ENCODE measurements around a stretch of chr6.

GRCh38 chr6:108654489-108654834 is 93.7 kb downstream of the FOXO3 start:
- RRBS: no CpG with 5 or more reads among the region's 4 CpGs

DNA sequence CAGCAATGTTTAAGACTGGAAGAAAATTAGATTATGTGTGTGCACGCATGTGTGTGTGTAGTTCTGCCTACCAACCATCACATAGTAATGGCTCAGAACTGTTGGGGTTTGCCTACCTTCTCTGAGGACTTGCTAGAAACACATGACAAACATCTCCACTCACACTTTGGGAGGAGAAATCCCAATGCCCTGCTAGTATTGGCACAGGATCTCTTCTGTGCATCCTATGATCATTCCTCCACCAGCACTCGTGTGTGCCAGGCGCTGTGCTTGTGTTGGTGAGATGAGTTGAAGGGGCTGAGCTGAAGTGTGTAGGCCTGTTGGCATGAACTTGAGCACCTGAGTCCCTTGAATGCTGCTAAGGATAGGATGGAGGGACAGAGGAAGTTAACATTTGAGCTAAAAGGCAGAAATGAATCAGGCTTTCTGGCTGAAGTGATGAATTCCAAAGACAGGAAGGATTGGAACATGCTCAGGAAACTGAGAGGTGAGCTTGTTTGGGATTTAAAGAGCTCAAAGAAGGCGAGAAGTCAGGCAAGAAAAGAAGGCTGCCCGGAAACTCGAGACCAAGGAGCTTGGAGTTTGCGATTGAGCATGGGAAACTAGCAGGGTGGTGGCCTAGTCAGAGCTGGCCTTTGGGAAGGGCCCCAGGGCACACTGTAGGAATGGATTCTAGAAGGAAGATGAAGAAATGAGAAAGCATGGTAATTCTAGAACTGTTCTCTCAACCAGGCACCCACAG is 125.9 kb downstream of the FOXO3 start:
- RRBS: no CpG with 5 or more reads among the region's 7 CpGs

GRCh38 chr6:108760404-108760805 is 87.8 kb upstream of the ARMC2 start:
- RRBS: no CpG with 5 or more reads among the region's 6 CpGs

- RRBS: no CpG with 5 or more reads among the region's 2 CpGs
Observed at GRCh38 chr6:108793633-108793858, 54.7 kb upstream of the ARMC2 start.

- RRBS: no CpG with 5 or more reads among the region's 5 CpGs
Observed at GRCh38 chr6:108841514-108842003, 6.7 kb upstream of the ARMC2 start.

DNA sequence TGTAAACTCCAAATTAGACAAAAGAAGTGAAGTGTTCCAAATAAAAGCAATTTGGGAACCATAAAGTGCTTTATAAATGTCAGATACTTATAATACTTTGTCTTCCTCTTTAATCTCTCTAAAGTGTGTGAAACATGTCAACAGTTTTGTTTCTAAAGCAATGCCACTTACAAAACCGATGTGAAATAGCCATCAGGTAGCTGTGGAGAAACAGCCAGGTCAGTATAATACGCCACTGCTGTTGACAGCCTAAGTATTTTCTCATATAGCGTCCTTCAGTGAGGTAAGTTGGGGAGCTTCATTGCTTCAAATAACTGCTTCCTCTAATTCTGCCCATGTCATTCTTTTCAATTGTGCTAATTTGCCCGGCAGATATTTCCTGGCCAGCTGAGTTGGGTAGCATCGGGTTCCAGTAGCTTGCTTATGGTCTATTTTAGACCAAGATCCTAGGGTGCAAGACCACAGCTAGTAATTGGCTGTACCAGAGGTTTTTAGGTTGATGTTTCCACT is 2.2 kb upstream of the ARMC2 start:
- RRBS: no CpG with 5 or more reads among the region's 5 CpGs

DNA sequence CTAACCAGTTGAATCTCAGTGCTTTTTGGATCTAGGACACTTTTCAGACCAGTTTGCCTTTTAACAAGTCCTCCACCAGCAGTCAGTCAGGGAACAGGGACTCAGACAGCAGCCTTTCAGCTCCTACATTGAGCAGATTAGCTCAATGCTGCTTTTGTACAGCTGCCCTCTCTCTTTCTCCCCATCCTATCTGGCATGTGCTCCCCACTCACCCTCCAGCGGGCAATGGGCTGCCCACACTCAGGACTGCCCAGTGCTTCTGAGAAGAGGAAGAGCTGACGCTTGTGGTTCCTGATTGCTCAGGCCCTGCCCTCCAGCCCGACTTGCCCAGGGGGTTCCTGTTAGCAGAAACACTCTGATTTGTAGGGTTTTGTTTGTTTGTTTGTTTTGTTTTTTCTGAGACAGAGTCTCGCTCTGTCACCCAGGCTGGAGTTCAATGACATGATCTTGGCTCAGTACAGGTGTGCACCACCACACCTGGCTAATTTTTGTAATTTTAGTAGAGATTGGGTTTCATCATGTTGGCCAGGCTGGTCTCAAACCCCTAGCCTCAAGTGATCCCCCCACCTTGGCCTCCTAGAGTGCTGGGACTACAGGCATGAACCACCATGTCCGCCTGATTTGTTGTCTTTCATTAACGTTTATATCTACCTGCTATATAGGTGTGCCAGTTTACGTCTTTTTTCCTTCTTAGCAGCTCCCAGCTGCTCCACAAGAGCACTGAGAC is 14.7 kb downstream of the ARMC2 start:
- RRBS: no CpG with 5 or more reads among the region's 7 CpGs

- RRBS: no CpG with 5 or more reads among the region's 4 CpGs
Observed at GRCh38 chr6:109006444-109006858, 88.2 kb downstream of the SESN1 start.

DNA sequence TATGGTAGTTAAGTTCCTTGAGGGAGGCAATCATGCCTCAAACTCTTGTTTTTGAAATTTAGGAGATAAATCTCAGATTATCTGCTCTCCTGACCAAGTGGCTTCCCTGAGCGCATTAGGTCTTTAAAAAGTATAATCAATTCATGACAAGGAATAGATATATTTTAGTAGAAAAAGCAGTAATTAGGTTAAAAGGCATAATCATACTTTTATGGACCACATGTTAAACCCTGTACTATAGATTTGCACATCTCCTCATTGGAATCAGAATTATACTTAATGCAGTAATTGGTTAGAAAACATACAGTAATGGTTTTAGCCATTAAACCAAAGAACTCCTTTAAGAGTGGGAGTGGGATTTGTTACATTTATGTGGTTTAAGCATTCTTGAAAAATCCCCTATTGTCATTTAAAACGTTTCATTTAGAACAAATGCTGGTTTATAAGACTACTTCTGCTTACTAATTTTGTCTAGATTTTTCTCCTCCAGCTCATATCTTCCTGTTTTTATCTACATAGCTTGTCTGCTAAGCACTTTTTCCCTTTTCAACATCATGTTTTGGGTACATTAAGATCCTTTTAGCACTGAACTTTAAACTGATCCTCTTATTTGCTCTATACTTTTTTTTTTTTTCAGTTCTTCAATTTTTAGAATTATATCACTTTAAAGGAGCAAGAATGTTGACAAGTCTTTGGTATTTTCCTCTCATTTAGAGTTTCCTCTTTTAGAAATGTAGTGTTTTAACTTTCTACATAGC is 81.1 kb downstream of the SESN1 start:
- RRBS: no CpG with 5 or more reads among the region's 2 CpGs

GRCh38 chr6:109117244-109117989 is 22.1 kb downstream of the CEP57L1 start:
- RRBS: no CpG with 5 or more reads among the region's 5 CpGs

GRCh38 chr6:109252062-109252655 is 130.1 kb downstream of the CD164 start:
- RRBS: no CpG with 5 or more reads among the region's 2 CpGs

DNA sequence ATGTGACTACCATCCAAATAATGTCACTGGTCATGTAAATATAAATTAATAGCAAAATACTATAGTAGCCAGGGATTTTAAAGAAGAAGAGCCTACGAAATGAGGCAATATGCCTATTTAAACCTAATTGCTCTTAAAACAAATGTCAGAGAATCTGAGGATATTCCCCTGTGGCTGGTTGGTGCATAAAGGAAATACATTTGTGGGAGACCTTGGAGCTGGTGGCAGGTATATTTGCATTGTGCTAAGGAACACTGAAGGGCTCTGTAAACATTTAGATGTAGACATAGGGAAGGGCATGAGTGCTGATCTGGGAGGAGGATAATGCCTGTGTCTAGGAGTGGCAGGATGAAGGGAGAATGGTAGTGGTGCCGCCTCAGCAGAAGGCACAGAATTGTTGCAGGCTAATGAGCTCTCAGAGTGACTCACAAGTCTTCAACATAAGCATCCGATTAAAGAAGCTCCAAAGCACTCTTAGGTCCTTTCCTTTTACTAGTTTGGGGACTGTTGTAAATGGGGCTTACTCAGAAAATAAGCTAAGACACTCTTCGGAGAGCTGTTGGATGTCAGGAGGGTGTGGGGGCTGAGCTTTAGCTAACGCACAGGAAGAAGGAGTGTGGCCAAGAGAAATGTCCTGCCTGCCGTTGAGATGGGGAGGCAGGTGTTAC is 85.8 kb downstream of the CD164 start:
- RRBS: no CpG with 5 or more reads among the region's 6 CpGs

- RRBS: no CpG with 5 or more reads among the region's 16 CpGs
Observed at GRCh38 chr6:109318069-109318986, 63.9 kb downstream of the CD164 start.

DNA sequence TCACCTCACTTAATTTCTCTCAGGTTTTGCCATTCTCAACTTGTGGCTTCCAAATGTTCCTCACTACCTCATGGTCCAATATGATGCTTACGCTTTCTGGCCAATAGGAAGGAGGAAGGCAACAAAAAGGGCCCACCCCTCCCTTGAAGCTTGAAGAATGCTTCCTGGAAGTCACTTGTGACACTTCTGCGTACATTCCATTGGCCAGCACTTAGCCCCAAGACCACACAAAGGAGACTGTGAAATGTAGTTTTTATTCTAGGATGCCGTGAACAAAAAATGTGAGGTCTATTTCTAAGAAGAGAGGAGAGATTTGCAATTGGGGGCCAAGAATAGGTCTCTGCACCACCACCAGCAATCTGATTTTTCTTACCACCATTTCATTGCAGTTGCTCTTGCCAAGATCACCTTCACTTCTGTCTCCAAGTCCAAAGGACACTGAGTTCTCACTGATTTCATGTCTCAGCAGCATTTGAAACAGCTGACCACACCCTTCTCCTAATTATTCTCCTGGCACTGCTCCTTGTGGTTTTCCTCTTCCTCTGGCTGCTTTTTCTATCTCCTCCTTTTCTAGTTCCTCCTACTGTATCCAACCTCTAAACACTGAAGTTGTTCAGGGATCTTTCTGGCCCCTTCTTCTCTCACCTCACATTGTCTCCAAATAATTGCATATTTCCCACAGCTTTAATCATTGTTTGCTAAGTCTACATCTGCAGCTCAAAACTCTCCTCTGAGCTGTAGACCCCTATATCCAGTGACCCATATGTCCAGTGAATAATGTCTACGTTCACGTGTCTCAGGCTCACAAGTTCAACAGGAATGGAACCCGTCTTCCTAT is 30.6 kb downstream of the CD164 start:
- RRBS: no CpG with 5 or more reads among the region's 6 CpGs

DNA sequence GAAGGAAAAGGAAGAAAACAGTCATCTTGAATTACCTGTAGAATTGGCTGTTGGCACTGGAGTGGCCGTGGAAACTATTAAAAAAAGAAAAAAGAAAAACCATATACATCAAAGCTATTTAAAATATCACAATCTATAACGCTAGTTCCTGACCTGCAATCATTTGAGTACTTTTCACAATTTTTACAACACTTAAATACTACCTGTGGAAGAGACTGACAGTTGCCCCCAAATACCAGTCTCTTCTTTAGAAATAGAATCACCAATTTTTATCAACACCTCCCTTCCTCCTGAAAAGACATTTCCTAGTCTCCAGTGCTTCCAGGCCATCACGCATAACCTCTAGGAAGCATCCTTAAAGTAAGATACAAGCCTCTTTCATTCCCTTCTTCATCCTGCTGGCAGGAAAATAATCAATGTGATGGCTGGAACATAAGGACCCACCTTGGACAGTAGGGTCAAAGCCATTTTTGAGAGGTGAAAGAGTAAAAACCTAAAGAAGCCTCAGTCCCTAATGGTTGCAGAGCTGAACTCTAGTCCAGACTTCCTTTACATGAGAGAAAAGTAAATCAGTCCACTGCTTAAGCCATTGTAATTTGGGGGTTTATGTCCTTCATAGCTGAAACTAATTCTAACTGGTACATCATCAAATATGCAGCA is 6.1 kb downstream of the CD164 start:
- RRBS: no CpG with 5 or more reads among the region's 3 CpGs

DNA sequence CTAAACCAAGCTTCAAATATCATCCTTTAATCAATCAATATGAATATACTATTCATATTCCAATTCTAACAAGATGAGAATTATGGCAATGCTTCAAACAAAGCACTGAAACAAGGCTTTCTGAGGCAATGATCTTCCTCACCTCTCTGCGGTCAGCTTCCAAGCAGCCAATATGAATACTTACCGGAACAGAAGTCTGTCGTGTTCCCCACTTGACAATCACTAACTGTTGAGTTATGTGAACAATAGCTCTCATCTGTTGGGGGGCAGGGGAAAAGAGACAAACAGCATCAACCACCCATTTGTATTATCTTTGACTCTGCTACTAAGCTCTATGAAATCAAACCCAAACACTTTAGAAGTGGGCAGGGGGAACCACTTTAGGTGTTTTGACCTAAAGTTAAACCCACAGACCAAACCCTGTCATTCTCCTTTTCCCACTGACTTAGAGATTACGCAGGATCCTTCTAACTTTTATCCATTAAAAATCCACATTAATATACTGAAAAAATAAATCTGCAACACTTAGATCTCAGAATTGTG is 4.5 kb downstream of the CD164 start:
- RRBS: no CpG with 5 or more reads among the region's 4 CpGs

GRCh38 chr6:109382698-109382935 is 350 bp upstream of the CD164 start:
- RRBS: no CpG with 5 or more reads among the region's 18 CpGs

DNA sequence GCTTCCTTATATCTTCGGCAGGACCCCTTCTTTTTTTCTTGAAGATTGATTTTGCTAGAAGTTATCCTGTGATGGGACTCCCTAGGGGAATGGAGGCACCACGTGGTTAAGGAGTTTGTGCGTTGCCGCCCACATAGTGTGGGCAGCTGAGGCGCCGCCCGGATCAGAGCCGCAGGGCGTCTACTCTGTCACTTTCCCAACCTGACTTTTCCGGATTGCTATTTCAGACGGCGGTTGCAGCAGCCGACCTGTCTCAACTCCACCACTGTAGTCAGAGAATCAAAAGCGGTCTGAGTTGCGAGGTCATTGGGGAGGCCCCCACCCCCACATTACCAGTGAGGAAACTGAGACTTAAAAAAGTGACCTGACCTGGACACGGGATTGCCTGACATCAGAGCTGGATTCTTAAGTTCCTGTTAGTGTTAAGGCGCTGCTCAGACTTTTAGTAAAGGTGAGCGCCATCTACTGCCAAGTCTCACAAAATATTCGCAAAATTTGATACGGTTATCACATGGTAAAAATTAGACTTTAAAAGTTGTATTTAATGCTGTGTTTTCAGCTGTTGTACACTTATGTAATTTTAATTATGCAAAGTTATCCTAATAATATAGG is 775 bp upstream of the CD164 start:
- RRBS: 4% methylated on average over 2 of the region's 20 CpGs

GRCh38 chr6:109465502-109466495 is 10.2 kb upstream of the MICAL1 start:
- RRBS: no CpG with 5 or more reads among the region's 13 CpGs

GRCh38 chr6:109791212-109791616 is 100.1 kb downstream of the FIG4 start:
- RRBS: no CpG with 5 or more reads among the region's 11 CpGs

Data from brain (tissue), 1 donor.